Amniotic epithelial cell (primary cell): ENCODE measurements around a stretch of chr4.

DNA sequence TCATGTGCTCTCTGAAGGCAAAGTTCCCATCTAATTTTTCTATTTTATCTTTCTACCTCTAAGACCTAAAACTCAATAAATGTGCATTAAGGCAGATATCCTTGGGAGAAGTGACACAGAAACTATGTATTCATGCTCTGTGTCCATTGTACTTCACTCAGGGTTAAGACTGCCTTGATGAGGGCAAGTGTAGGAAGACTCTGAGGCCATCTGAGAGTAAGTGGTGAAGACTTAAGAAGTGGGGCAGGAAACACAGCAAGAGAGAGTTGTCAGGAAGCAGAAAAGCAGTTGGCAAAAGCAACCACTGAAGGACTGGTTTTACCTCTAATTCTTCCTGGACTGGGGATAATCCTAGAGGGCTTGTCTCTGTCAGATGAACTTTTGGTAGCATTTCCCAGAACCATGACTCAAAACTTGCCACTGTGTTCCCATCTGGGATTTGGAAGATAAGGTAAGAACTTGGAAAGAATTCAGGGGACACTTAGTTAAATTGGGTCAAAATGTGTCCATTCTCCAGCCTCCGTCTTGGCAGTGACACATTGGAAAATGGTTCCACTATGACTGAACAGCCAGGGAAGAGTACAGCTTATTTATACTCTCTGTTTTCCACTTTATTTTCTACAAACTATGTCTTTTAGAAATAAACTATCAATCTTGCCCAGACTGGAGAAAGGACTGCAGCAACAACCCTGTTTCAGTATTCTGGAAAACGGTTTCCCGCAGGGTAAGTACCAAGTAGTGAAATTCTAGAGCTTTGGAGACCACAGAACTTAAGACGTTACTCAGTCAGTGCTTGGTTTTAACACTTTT is 55.7 kb downstream of the CD38 start:
- RRBS, result no CpG with 5 or more reads among the region's 4 CpGs

DNA sequence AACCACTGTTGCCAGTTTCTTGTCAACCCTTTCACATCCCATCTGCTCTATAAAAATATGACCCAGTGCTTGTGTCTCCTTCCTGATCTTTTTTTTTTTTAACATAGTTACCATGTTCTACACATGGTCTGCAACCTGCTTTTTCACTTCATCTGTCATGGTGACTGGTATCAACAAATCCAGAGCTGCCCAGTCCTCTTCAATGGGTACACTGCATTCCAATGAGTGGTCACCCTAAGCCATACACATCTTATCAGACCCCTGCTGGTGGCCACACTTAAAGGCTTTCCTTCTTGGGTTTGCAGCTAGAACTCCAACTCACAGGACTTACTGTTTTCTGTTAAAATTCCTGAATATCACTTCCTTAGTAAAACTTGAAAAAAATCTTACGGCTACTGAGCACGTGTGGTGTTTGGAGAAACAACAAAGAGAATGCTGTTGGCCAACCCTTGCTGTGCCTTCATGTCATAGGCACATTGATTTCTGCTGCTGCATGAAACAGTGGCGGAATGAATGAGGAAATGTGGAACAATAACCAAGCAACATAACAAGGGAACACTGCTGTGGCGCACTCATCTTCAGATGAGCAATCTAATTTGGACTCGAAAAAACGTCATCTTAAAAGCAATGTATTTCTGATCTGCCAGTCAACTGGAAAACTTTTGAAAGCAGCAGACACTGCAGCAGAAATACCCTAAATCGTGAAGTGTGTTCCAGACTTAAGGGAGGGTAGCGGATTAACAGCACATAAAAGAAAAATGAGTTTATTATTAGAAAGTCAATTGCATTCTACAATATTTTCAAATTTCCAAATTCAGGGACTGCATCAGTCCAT is 51.5 kb downstream of the PROM1 start:
- RRBS, result no CpG with 5 or more reads among the region's 8 CpGs

DNA sequence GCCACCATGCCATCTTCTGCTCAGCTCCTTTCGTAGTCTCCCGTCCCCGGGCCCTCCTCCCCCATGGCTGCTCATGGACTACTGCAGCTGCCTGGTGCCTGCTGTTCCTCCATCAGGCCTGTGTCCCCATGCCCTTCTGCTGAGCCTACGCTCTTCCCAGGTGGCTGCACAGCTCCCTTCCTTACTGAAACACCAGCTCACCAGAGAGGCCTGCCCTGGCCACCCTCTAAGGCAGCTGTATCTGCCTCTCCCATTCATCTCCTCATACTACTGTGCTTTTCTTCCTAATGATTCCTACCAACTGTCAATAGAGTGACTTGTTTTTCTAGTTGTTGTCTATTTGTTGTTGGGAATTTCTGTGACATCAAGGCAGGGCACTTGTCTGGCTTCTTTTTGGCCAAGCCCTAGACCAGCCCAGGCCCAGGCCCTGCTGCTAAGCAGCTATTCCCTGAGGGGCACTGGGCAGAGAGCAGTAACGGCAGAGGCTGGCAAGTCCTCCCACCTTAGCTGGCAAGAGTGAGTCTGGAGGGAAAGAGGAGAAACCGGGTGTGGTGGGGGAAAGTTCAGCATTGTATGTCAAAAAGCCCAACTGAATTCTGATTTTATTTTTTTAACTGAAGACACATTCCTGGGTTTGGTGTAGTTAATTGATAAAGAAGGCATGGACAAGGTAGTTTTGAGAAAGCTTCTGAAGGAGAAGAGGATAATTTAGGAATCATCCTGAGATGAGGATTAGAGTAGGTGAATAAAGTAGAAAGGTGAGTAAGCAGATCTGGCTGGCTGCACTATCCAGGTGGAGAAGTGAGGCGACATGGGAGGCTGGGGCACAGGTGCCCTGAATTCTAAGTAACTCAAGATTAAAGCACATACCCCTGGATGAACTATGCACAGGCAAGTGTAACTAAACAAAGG is 57.6 kb downstream of the TAPT1 start:
- RRBS, result no CpG with 5 or more reads among the region's 7 CpGs

DNA sequence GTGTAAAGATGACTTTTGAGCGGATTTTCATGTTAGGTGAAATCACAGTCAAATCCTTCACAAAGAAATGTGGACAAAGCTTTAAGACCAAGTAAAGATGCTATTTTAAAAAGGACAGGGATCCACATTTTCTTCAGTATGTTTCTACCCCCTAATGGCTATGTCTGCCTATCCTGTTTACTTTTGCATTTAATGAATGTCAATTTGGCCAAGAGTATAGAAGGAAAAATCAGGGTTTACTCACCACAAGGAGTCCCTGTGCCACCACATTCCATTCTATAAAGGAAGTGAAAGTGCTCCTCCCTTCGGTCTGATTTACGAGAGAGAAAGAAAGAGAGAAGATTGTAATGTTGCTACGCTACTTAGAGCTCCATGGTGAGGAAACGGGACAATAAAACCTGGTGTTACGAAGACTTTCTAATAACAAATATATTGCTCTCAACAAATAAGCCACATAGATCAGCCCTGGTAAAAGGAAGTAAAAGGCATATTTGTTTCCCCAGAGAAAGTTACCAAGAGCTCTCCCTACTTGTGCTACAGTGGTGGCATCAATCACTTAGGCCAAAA is 29.8 kb downstream of the TAPT1 start:
- RRBS, result no CpG with 5 or more reads among the region's 6 CpGs

GRCh38 chr4:16742461-16742859 is 156.0 kb downstream of the LDB2 start:
- RRBS, result no CpG with 5 or more reads among the region's 4 CpGs

- RRBS, result no CpG with 5 or more reads among the region's 7 CpGs
These were observed 153.4 kb downstream of the LDB2 start for GRCh38 chr4:16744951-16745472.

DNA sequence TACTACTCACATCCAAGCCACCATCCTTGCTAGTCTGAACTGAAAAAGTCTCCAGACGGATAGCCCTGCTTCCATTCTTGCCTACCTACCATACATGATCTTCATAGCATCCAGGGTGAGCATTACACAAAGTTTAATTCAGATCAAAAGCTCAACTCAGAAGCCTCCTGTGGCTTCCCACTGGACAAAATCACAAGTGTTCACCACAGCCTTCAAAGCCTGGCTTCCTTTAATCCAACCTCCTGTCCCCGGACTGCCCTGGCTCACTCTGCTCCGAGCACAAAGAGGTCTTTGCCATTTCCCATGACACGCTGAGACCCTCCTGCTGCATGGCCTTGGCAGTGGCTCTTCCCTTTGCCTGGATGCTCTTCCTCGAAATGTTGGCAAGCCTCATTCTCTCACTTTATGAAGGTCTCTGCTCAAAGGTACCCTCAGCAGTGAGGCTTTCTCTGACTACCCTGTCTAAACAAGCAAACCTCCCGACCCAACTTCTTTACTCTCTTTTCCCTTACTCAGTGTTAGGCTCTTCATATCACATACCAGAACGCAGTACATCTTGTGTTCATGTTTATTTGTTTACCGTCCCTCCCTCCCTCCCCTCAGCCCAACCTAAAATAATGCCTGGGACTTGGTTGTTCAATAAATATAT is 41.0 kb downstream of the LDB2 start:
- RRBS, result no CpG with 5 or more reads among the region's 8 CpGs

DNA sequence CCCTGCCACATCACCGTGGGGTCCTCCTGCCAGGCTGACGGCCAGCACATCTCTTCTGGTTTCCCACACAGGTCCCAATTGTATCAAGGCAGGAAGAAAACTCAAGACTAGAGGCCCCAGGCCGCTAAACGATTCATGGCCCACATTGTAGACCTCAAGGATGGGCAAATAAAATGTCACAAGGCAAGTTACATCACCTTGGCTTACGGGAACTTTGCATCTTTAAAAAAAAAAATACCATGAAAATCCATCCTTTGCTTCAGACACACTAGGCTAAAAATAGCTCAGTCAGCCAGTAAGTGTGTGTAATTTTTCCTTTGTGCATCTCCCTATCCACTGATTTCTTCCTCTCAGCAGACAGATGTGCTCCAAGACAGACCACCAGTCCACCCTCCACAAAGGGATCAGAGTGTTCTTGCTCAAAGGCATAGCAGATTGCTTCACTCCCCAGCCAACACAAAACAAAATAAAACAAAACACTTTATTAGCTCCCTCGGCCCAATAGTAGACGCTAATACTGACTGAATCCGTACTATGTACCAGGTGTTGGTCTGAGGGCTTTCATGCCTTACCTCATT is 14.7 kb downstream of the LDB2 start:
- RRBS, result no CpG with 5 or more reads among the region's 8 CpGs

GRCh38 chr4:16969654-16970069 is 71.2 kb upstream of the LDB2 start:
- RRBS, result no CpG with 5 or more reads among the region's 8 CpGs

DNA sequence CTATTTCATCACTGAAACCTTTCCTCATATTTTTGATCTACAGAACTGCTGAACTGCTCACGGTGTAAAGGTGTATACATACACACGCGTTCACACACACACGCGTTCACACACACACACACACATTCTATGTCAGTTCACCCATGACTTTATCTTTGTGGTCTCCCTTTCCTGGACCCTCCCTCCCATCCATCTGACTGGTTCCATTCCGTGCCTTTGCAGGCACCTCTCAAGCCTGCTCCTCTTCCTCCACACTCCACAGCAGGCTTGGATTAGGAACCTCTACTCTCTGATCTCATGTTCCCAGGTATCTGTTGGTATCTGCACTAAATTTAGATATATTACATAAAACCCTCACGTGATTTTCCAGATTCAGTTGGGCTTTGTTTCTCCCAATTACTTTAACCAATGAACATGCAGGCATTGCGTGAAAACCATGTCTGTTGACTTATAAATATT is 305.2 kb downstream of the QDPR start:
- RRBS, result no CpG with 5 or more reads among the region's 8 CpGs

DNA sequence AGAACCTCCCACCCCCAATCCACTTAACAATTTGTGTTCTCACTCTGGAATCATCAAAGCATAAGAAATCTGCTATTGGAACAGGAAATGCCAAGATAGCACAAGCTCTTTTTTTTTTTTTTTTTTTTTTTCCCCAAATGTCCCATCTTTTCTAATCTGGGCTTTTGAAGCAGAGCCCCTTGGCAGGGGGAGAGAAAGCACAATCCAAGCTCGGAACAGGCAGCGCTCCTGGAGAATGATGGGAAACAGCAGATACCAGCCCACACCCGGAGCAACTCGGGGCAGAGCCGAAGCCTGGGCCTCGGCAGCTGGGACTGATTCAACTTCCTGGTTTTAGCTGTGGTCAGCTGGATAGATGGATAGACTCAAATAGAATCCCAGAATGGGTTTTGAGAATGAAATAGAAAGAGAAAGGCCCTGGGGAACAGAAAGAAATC is 235.1 kb downstream of the QDPR start:
- RRBS, result no CpG with 5 or more reads among the region's 6 CpGs

DNA sequence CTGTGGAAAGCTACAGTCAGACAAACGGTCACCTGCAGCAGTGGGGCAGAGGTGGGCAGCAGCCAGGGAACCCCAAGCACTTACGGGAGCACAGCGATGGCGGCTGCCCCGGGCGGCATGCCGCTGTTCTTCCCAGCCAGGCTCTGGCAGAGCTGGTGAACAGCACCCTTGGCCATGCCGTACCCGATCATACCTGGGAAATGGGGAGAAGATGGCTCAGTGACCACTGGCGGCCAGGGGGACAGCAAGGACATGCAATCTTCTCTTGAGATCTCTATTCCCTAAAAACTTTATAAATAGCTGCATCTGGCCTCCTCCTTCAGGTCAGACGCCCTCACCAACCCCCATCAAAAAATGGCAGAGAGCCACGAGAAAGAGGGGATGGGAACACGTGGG is 19.7 kb downstream of the QDPR start:
- RRBS, result no CpG with 5 or more reads among the region's 13 CpGs

GRCh38 chr4:17498087-17498723 is 13.7 kb downstream of the QDPR start:
- RRBS, result no CpG with 5 or more reads among the region's 6 CpGs

DNA sequence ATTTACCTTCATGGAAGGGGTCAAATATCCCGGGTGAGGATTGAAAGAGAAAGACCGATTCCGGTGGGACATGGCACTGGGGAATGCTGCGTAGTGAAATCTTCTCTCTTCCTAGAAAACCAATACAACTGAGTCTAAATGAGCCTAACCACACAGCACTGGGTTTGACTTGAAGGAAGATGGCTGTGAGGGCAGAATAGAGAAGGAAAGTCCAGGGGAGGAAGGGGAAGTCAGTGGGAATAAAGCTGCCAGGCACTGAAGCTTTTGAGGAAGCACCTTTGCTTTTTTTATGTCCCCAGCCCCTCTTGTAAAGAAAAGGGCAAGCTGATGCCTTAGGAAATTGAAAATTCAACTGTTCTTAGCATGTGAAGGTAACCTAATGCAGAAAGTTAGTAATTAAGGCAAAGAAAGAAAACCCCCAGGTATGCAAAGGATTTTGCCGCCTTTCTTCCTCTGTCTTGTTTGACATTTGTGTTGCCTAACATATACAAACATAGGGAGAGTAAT is 20.6 kb downstream of the MED28 start:
- RRBS, result no CpG with 5 or more reads among the region's 5 CpGs

DNA sequence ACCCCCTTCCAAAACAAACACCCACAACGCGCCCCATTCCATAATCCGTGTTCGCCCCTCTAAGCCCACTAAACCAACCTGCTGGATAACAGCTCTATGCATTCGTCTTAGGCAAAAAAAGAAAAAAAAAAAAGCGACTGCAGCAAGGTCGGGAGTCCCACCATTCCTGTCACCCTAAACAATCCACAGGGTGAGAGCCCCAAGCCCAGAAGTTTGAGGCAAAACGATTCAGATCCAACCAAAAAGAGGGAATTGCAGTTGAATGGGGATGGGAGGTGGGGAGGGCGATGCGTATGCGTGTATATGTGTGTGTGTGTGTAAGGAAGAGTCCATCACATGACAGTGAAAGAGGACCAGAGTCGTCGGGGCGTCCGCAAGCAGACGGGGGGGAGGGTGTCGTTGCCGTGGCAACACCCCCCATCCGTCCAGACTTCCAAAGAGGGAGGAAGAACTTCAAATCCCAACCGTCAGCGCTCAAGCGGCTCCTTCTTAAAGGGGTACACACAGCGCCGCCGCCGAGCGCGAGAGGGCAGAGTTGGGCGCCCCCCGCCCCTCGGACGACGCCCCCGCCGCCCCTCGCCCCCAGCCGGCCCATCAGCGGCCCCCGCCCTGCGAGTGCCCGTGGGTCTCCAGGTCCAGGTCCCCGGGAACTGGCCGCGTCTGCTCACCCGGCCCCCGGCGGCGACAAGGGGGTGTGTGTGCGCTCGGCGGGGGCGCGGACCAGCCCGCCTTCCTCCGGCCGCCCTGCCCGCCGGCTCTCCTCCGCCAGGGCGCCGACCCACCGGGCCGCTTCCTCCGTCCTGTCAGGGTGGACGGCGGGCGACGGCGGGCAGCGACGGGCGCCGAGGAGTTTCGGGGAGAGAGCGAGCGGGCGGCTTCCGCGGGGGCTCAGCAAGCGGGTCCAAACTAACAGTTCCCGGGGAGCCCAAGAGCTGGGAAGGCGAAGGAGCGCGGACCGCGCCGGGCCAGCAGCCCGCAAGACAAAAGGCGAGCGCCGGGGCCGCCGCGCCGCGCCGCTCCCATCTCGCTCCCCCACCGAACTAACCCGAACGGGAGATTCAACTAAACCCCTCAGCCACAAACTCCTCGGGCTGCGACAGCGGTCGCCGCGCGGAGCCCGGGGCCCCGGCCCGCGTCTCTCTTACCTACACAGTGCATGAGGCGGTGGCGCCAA is 715 bp downstream of the LCORL start:
- RRBS, result 2% methylated on average over 28 of the region's 114 CpGs

GRCh38 chr4:19195440-19196135 is 1056.1 kb upstream of the SLIT2 start:
- RRBS, result no CpG with 5 or more reads among the region's 2 CpGs

DNA sequence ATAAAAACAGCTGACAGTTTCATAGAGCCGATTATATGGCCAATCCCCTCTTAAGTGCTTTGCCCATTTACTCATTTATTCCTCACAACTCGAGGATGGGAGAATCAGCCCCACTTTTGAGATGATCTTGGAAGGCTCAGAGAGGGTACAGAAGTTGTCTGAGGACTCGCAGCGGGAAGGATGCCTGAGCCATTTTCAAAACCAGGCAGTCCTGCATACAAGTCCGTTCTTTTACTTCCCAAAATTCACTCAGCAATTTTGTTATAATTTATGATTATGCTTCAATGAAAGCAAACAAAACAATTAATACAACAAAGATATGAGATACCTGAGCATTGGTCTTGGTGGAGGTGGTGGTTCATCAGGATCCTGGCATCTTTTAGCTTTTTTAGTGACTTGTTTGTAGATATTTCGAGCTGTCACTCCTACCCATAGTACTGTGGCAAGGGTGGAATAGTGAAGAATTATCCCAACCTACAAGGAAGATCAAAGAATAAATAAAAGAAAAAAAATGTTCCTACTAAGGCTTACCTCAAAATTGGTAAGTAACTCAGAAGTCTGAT is 123.6 kb downstream of the ADGRA3 start:
- RRBS, result no CpG with 5 or more reads among the region's 6 CpGs

GRCh38 chr4:22500935-22501324 is 14.9 kb downstream of the ADGRA3 start:
- RRBS, result no CpG with 5 or more reads among the region's 3 CpGs

DNA sequence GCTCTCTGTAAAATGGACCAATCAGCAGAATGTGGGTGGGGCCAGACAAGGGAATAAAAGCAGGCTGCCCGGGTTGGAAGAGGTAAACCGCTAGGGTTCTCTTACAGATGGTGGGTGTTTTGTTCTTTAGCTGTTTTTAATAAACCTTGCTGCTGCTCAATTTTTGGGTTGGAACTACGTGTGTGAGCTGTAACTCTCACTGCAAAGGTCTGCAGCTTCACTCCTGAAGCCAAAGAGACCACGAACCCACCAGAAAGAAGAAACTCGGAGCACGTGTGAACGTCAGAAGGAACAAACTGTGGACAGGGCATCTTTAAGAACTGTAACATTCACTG is 119.4 kb upstream of the ADGRA3 start:
- RRBS, result no CpG with 5 or more reads among the region's 7 CpGs